Pericardium fibroblast (primary cell): ENCODE data around the genes SLIT3 and NPM1.

DNA sequence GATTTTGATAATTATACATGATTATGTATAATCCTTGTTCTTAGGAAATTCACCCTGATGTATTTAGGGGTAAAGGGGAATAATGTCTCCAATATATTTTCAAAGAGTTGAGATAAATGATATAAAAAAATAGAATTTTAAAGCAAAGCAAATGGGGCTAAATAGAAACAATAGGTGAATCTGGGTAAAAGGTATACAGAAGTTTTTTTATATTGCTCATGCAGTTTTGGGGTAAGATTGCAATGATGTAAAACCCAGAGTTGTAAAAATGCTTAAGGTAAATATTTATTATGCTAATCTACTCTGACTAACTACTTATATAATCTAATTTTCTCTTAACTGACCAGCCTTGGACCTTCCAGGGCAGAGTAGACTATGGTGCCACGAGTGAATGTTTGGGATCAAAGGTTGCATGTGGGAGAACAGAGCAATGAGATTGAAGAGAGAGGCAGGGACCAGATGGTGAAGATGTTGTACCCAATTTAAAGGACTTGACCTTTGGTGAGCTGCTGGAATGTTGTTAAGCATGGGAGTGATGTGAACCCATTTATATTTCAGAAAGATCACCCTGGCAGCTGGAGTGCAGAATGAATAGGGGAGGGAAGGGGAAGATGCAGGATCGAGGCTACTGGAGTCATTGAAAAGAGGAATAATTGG is 34.8 kb upstream of the PANK3 start:
- RAMPAGE, long total RNA = no peak

GRCh38 chr5:168616071-168616460 is 36.9 kb upstream of the PANK3 start:
- RAMPAGE, long total RNA = no peak

DNA sequence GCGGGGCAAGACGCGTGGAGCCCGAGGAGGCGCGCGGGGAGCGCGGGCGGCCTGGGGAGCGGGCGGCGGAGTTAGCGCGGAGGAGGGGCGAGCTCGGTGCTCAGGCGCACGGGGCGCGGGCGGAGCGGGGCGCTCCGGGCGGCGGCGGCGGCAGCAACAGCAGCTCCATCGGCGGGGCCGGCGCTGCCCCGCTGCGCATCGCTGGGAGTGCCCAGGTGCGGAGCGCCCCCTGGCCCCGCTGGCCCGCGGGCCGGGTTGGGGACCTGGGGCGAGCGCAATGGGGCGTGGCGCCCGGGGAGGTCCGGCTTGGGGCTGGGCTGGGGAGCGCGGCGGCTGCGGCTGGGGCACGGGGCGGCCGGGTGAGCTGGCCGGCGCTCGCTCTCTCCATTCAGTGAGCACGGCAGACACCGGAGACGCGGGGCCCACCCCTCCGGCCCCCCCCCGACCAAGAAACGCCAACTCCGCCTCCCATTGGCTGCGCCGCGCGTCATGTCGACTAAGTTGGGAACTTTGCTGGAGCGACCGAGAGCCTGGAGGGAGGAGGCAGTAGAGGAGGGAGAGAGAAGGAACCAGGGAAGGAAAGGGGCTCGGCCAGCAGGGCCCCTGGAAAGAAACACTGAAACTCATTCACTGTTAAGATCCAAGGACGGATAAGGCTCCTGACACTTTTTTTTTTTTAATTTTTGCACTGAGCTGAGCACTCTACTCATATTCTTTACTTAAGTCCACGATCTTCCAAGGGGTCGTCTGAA is at the start of gene SLIT3:
Gene SLIT3 (minus strand): TSS at position 393 of the 752 bp plus-strand sequence.
- RAMPAGE, long total RNA = no peak

DNA sequence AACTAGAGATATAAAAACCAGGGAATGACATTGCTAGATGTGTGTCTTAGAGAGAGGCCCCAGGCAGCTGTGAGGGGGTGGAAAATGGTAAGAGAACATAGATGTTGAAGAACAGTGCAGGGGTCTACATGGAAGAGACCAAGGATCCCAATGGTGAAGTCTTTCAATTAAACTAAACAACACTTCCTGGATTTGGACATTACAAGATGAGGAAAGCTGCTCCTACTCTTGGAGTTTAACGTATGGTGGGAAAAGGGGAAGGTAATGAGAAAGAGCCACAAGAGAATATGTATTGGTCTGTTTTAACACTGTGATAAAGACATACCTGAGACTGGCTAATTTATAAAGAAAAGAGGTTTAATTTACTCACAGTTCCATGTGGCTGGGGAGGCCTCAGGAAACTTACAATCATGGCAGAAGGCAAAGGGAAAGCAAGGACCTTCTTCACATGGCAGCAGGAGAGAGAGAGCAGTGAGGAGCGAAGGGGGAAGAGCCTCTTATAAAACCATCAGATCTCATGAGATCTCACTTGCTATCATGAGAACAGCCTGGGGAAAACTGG is 124.7 kb downstream of the INSYN2B start:
- RAMPAGE, long total RNA = no peak

- RAMPAGE, long total RNA = no peak
These were observed 9.3 kb downstream of the INSYN2B start for GRCh38 chr5:169970865-169971540.

DNA sequence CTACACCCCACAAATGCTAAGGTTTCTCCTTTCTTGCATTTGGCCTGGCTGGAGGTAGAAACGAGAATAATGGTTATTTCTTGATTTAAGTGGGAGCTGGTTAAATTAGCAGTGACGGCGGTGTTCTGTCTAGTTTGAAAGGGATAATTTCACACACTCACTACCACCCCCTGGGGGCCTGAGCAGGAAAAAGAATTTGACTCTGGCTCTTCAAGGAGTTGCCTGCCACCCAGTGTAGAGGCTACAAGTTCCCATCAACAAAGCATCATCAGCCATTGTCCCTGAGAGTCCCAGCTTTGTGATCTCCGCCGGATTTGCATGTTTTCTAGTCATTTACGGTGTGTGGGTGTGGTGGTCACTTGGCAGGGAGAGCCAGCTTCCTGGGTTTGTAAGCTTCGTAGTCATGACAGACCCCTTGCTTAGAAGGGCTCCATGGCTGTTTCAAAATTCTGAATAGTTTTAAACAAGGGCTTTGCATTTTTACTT is 379 bp upstream of the INSYN2B start:
- RAMPAGE, long total RNA = no peak

GRCh38 chr5:170044328-170044582 is 61.4 kb upstream of the FOXI1 start:
- RAMPAGE, long total RNA = no peak

DNA sequence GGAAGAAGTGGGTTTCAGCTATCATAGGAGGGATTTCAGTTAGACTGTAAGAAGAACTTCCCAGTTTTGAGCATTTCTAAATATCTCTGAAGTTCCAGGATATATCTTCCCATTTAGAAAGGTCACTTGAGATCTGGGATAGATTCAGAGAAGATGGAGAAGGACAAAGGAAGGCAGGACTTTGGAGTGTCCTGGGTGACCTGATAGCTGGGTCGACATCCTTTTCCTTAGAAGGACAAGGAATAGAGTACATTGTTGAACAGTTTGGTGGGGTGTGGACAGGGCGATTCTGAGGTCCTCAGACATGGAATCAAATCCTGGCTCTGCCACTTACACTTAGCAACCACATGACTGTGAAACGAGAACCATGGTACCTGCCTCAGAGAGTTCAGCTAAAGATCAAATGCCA is 755 bp downstream of the KCNMB1 start:
- RAMPAGE, long total RNA = no peak

DNA sequence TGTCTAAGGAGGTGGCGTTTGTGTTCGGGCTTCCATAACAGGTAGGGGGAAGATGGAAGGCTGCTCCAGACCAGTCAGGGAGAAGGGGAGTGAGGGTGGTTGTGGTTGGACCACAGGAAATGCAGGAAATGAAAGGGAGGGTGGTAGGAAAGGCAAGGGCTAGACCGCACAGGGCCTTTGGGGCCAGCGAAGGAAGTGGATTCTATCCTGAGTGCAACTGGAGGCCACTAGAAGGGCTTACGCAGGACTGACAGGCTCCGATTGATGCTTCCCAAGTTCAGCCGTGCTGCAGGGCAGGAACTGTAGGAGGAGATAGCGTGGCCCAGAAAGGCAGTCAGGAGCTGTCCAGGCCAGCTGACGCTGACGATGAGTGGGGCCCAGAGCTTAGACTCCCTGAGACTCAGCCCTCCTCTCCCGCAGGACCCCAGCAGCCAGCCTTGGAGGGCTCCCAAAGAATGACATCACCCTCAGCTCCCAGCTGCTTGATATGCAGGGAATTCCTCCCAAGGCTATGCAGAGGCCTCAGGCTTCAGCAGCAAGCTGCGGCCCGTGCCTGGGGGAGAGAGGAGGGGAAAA is 48.8 kb downstream of the KCNIP1 start:
- RAMPAGE, long total RNA = no peak

- RAMPAGE, long total RNA = no peak
These were observed 27.6 kb upstream of the GABRP start for GRCh38 chr5:170755630-170756618.

- RAMPAGE, long total RNA = no peak
These were observed 1.0 kb downstream of the TLX3 start for GRCh38 chr5:171309877-171310664.

DNA sequence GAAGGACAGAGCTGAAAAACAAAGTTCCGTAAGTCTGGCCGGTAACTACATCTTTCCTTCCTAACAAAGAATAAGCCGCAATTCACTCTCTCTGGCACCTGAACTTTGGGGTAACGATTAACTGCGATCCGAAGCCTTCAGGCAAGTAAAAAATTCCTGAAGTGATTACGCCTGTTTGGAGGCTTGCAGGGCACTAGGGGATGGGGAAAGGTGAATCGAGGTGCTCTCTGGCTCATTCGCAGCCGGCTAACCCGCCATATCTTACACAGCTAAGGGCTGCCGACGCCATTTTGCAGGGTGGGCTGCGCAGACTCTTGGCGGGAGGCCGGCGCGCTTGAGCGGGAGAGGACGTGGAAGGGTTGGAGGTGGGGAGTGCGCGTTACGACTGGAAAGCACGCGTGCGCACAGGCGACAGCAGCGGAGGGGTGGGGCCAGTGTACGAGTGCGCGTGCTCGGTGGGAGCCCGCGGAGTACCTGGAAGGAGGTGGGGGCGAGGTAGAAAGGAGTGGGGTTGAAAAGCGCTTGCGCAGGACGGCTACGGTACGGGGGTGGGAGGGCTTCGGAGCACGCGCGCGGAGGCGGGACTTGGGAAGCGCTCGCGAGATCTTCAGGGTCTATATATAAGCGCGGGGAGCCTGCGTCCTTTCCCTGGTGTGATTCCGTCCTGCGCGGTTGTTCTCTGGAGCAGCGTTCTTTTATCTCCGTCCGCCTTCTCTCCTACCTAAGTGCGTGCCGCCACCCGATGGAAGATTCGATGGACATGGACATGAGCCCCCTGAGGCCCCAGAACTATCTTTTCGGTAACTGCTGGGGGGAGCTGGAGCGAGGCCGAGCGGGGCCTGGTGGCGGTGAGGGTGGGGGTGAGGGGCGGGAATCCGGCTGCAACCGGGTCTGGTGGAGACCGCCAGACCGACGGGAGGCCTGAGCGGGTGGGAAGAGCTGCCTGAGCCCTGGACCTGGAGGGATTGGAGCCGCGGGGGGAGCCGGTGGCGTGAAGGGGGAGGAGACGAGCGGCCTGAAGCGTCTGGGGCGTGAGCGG is at the start of gene NPM1:
Gene NPM1 (plus strand): TSS at position 643 of the 1,039 bp plus-strand sequence.
- RAMPAGE, long total RNA = start-site peak on the plus strand centred at position 671 of the sequence, 53 bp wide, 48,612 and 1,789 reads in 2 replicates

DNA sequence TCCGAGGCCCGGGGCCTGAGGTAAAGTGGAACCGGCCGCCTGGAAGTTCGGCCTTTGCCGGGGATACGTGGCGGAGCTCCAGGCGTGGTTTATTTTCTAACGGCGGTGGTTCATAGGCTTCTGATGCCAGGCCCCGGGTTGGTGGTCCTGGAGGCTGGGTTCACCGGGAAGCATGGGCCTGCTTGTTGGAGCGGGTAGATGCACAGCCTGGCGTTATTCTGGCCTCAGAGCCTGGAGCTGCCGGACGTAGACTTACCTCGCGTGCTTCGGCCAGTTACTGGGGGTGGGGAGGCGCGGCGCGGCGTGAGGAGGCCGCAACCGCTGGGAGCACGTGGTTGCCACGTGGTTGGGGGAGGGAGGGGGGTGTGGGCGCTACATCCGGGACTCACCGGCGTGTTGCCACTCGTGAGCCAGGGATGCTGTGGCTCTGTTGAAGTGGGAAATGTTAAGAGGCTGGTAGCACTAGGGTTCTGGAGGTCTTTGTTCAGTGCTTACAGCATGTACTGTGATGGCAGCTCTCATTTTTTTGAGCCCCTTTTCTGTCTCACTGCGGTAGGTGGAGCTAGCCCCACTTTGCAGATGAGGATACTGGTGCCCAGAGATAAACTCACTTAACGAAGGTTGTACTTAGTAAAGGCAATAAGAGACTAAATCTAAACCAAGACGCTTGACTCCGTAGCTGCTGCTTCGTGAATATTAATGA is 748 bp downstream of the NPM1 start:
- RAMPAGE, long total RNA = no peak

DNA sequence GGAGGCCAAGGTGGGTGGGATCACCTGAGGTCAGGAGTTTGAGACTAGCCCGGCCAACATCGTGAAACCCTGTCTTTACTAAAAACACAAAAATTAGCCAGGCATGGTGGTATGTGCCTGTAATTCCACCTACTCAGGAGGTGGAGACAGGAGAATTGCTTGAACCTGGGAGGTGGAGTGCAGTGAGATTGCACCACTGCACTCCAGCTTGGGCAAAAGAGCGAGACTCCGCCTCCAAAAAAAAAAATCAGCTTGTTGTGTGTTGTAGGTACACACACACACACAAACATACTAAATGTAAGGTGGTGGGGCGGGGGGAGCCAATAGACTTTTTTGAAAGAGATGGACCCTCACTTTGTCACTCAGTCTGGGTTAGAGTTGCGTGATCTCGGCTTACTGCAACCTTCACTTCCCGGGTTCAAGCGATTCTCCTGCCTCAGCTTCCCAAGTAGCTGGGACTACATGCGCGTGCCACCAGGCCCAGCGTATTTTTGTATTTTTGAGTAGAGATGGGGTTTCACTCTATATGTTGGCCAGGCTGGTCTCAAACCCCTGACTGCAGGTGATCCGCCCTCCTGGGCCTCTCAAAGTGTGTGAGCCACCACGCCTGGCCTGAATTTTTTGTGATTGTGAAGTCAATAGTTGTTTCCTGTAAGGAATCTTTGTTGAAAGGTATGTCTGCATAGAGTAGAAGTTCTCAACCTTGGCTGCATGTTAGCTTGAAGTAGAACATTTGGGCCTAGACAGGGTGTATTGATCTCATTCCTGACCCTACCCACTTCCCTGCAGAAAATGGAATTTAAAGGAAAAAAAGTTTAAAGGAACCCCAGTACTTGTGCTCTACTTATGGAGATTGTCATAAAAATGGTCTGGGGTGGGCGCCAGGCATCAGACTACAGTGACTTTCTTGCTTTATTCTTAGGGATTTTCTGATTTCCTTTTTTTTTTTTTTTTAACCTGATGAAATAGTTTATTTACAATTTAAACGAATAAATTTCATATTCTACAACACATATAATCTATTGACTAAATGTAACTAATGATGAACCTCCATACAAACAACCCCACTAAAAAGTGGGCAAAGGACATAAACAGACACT is 13.8 kb downstream of the NPM1 start:
- RAMPAGE, long total RNA = no peak

GRCh38 chr5:171412597-171413639 is 6.5 kb upstream of the FGF18 start:
- RAMPAGE, long total RNA = no peak

GRCh38 chr5:171596032-171597062 is 176.9 kb downstream of the FGF18 start:
- RAMPAGE, long total RNA = no peak

DNA sequence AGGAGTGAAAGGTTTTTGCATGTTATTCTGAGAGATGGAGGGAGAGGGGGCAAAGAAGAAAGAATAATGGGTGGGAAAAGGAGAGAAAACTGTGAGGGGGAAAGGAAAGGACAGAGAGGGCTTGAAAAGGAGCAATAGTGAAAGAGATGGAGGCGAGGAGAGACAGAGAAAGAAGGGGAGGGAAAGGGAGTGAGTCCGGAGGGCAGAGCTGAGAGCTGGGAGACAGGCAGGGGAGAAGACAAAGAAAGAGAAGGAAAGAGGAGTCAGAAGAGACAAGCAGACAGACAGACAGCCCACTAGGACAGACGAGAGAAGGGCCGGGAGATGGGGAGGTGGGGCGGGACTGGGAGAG is 141.4 kb upstream of the SMIM23 start:
- RAMPAGE, long total RNA = no peak

DNA sequence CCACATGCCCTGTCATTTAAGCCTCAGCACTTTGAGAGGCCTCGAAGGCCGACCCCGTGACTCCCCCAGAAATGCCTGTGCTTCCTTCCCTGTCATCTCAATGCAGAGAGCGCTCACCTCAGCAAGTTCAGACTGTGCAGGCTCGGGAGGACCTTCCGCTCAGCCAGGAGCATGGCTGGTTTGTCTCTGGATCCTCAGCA is 59.7 kb downstream of the SMIM23 start:
- RAMPAGE, long total RNA = no peak

DNA sequence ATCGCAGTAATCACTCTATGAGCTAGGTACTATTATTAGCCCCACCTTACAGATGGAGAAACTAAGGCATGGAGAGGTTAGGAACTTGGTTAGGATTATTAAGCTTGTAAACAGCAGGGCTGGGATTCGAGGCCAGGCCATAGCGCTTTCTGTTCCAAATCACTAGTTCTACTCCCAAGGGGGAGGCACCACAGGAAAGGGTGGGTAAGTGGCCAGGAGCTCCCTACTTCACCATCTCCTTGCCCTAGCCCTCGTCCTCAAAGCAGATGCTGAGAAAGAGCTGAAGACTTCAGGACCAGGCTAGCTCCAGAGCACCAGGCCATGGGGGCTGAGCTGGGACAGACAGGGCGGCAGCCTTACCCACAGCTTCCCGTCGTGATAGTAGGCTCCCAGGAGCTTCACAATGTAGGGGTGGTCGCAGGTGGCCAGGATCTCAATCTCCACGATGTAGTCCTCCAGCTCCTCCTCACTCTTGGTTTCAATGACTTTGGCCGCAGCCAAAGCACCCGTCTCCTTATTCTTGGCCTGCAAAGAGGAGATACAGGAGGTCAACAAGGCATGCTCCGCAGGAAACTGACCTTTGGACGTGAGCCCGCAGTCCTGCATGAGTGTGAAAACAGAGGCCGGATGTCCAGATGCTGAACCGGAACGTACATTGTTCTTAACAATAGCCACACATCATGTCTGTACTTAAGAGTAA is 31.6 kb downstream of the STK10 start:
- RAMPAGE, long total RNA = no peak

DNA sequence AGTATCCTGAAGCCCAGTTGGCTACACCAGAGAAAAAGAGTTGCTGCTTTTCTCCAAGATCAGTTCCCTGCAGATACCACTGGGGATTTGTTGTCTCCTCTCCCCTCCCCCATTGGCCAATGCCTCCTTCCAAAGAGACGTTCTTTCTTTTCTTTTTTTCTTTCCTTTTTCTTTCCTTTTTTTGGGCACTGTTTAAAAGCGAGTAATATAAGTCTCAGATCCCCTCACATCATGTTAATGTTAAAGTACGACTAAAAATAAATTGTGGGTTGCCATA is 66.4 kb upstream of the NEURL1B start:
- RAMPAGE, long total RNA = no peak